Mesenchymal stem cell of adipose (primary cell): ENCODE measurements around the gene PRAMEF9.

- CAGE, long polyA plus RNA, result no peak
Measured at GRCh38 chr1:12381362-12381913, 151.6 kb downstream of the VPS13D start.

DNA sequence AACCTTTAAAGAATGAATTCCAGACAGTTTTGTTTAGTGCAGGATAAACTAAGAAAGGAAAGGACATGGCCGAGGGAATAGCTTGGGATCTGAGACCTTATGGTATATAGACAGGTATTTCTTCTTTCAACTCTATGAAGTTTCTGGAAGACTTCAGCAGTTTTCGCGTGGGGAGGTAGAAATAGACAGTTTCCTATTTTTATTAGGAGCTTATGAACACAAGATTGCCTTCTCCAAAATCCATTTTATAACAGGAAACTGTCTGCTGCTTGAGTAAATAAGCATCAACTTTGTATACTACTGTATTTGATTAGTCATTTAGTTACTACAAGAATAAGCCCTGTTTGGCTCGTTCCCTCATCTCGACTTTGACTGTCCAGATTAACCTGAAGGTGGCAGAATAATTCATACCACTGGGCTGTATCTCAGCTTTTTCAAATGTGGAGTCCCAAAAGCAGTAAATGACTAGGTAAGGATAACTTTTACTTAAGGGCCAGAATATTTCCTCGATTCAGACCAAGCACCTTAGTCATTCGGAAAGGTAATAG, 177.5 kb downstream of the VPS13D start:
- CAGE, long polyA plus RNA, result no peak

- CAGE, long polyA plus RNA, result no peak
Measured at GRCh38 chr1:12448572-12449727, 169.1 kb downstream of the DHRS3 start.

GRCh38 chr1:12457956-12458931, 159.8 kb downstream of the DHRS3 start:
- CAGE, long polyA plus RNA, result no peak

GRCh38 chr1:12473202-12474043, 144.6 kb downstream of the DHRS3 start:
- CAGE, long polyA plus RNA, result no peak

GRCh38 chr1:12490430-12491016, 127.5 kb downstream of the DHRS3 start:
- CAGE, long polyA plus RNA, result no peak

- CAGE, long polyA plus RNA, result no peak
Measured at GRCh38 chr1:12525545-12525889, 92.5 kb downstream of the DHRS3 start.

DNA sequence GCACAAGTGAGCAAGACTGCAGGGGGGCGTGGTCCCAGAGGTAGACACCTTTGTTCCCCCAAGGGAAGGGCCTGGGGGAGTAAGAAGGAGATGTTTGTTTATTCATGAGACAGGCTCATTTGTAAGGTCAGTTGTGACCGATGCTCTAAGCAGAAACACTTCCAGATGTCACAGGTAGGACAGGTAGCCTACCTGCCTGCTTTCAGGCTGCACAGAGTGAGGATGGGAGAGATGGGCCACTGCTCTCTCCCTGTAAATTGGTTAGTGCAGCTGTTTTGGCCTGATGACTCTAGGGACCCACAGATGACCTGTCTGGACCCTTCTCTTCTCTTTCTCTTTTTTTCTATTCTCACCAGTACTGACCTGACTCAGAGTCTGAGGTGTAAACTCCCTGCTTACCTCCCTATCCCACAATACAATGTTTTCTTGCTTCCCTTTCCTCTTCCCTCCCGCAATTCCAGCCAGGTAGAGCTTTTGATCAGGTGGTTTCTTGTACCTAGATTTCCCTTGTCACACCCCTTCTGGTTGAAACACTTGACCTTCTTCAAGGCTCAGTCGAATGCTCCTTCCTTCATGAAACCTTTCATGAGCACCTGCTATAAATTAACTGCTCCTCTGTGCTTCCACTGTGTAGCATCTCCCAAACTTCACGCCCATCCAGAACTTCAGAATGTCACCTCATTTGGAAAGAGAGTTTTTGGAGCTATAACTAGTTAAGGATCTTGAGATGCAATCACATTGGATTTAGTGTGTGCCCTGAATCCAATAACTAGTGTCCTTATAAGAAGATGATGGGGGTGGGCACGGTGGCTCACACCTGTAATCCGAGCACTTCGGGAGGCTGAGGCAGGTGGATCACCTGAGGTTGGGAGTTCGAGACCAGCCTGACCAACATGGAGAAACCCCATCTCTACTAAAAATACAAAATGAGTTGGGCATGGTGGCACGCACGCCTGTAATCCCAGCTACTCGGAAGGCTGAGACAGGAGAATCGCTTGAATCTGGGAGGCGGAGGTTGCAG, 5.7 kb downstream of the DHRS3 start:
- CAGE, long polyA plus RNA, result no peak

DNA sequence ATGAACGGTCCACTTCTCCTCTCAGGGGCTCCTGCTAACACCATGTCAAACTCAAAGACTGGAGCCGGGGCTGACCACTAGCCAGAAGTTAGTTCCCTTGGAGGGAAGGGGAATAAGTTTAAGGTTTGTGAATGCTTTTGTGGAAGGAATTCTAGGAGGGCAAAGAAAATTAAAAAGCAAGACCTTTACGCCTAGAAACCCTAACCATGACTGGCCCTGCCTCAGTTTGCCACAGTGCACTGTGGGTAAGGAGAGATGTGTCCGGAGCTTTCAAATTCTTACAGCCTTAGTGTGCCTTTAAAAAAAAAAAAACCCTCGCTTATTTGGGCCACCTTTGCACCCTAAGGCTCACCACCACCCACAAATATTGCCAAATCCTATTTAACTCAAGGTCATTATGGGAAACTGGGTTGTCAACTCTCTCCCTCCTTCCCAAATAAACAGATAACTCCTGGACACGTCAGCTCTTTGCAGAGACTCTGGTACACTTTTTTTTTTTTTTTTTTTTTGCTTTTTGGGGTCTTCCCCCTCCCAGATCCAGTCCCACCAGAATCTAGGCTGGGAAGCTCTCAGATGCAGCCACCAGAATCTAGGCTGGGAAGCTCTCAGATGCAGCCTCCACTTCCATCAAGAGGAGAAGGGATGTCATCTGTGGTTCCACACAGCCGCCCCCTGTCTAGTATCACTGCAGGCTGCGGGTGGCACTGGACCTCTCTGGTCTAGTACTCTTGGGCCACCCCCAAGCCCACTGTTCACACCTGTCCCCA, 3.6 kb downstream of the DHRS3 start:
- CAGE, long polyA plus RNA, result no peak

DNA sequence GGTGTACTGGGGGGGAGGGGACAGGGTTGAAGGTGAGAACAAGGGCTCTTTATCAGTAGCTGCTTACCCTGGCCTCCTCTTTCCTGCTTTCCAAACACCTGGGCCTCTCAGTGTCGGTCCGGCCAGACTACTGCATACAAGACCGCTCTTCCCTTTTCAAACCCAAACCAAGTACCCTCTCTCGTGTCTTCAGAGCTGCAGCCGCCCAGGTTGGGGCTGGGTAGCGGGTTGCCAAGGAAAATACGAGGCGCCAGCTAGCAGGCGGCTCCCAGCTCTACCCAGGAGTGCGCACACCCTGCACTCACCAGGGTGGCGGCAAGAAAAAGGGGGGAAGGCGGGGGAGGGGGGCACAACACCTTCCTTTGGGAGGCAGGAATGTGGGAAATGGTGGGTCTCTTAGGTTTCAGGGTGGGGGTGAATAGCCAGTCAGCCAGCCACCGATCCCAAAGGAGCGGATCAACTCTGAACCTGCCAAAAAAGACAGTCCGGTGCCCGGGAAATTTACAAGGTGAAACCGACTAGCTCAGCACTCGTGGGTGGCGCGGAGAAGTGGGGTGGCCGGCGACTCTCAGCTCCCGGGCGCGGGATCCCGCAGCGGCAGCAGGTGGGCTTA, 1.4 kb downstream of the DHRS3 start:
- CAGE, long polyA plus RNA, result no peak

- CAGE, long polyA plus RNA, result no peak
Measured at GRCh38 chr1:13171647-13172053, at the start of gene PRAMEF9. Gene PRAMEF9 (plus strand): TSS chr1:13171848.

DNA sequence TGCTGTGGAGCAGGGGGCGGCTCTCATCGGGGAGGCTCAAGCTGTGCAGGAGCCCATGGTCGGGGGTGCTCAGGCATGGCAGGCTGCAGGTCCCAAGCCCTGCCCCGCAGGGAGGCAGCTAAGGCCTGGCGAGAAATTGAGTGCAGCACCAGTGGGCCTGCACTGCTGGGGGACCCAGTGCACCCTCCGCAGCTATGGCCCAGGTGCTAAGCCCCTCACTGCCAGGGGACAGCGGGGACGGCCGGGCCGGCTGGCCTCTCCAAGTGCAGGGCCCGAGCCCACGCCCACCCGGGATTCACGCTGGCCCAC, 23.6 kb downstream of the PRAMEF20 start:
- CAGE, long polyA plus RNA, result no peak

DNA sequence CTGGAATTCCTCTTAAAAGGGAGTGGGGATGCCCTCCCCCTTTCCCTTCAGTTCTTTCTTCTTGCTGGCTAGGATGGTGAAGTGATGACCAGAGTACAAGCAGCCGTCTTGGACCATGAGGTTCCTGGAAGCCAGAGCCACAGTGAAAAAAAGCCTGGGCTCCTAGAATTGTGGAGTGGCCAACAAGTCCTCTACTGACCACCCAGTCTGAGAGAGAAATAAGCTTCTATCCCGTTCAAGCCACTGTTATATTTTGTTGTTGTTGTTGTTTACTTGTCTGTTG, 44.6 kb downstream of the PRAMEF20 start:
- CAGE, long polyA plus RNA, result no peak

DNA sequence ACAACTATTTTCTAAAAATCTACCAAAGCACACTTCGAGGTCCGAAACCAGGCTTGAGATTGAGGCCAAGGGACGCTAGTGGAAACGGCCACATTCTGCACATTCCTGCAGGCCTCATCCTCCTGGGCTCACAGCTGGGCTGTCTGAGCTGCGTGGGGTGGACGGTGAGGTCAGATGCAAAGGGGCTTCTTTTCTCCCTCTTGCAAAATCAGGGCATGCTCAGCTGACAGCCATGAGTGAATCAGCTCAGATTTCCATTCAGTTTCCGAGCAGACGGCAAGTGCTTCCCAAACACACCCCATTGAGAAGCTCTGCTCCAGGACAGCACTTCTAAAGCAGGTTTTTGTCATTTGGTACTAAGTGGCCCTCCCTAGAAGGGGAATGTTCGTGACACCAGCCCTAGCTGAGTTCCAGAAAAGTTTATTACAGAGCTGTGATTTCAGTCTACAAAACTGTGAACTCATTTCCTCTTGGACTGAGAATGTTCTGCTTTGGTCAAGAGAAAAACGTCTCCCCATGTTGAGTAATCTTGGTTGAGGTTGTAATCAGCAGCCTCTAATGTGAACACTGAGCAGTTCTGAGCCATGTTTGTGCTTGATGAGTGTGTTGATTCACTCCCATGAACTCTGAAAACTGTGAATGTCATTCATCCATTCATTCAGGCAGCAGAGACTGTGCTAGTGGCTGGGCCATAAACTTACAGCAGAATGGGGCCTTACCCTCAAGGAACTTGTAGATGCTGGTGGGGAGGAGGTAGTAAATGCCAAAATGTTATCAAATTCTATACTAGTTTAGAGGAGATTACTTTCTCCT, 10.1 kb downstream of the PDPN start:
- CAGE, long polyA plus RNA, result no peak

DNA sequence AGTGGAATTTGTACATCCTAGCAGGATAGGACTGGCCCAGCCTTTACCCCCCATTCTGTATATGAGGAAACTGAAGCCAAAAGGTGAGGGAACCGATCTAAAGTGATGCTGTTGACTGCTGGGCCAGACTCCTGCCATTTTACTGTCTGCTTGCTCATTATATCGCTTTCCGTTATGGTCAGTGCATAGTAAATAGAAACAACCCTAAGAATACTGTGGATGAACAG, 31.9 kb downstream of the PRDM2 start:
- CAGE, long polyA plus RNA, result no peak

GRCh38 chr1:13828843-13829244, 128.9 kb downstream of the PRDM2 start:
- CAGE, long polyA plus RNA, result no peak

DNA sequence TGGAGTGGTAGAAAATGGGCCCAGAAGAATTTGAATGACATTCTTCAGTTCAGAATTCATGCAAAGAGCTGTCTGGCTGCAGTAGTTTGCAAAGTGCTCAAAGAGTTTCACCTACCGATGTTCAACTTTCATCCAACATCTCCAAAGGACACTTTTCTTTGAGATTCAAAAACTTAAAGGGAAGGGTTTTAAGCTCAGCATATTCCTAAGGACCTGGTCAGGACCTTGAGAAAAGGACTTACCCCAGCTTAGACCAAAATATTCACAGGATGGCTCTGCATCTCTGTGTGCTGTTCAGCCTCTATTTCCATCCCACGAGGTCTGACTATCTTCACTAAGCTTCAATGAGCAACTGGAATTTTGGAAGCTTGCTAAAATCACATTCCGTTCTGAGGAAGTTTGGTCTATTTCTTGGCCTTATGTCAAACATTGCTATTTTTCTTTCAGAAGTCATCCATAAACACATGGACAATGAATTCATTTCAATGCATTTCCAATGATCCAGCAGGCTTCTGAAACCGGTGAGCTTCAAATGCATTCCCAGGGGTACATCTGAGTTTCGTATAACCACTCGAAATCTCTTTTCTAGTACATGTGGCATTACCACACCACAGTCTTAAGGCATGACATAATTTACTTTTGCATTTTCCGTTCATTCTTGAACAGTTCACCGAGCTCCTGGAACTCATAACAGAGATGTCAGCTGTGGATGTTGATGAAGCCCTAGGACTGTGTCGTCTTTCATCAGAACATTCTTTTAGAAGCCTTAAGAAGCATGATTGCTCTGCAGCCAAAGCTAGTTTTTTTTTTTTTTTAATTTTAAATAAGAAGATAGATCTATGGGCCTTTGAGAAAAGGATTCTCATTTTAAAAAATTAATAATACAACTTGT, 294.1 kb upstream of the KAZN start:
- CAGE, long polyA plus RNA, result no peak

DNA sequence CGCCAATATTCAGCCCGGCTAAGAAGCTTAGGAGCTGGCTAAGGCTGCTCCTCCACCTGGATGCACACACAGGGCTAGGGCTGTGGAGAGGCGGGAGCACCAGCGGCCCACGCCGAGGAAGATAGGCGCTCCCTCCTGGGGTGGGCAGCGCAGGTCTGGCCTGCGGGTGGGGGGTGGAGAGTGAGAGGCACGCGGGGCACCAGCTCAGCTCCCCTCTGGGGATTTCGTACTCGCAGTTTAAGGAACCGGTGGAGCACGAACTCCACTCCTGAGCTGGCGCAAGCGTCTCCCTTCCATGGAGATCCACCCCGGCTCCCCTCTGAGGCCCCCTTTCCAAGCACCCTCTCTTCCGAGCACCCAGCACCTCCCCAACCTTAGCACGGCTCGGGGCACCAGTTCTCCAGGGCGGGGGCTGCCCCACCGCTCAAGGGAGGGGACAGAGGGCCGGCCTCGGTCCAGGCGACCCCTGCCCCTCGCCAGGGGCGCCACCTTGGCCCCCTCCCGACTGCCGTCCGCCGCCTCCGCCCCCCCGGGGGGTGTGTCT, 389 bp upstream of the KAZN start:
- CAGE, long polyA plus RNA, result no peak

- CAGE, long polyA plus RNA, result no peak
Measured at GRCh38 chr1:14765129-14766276, 167.0 kb downstream of the KAZN start.

- CAGE, long polyA plus RNA, result no peak
Measured at GRCh38 chr1:14833518-14833927, 235.0 kb downstream of the KAZN start.